Measurements from ENCODE around the genes CCL2, SLFN5, SLFN12, RASL10B, GAS2L2, CCL15, GGNBP2 and DHRS11.

DNA sequence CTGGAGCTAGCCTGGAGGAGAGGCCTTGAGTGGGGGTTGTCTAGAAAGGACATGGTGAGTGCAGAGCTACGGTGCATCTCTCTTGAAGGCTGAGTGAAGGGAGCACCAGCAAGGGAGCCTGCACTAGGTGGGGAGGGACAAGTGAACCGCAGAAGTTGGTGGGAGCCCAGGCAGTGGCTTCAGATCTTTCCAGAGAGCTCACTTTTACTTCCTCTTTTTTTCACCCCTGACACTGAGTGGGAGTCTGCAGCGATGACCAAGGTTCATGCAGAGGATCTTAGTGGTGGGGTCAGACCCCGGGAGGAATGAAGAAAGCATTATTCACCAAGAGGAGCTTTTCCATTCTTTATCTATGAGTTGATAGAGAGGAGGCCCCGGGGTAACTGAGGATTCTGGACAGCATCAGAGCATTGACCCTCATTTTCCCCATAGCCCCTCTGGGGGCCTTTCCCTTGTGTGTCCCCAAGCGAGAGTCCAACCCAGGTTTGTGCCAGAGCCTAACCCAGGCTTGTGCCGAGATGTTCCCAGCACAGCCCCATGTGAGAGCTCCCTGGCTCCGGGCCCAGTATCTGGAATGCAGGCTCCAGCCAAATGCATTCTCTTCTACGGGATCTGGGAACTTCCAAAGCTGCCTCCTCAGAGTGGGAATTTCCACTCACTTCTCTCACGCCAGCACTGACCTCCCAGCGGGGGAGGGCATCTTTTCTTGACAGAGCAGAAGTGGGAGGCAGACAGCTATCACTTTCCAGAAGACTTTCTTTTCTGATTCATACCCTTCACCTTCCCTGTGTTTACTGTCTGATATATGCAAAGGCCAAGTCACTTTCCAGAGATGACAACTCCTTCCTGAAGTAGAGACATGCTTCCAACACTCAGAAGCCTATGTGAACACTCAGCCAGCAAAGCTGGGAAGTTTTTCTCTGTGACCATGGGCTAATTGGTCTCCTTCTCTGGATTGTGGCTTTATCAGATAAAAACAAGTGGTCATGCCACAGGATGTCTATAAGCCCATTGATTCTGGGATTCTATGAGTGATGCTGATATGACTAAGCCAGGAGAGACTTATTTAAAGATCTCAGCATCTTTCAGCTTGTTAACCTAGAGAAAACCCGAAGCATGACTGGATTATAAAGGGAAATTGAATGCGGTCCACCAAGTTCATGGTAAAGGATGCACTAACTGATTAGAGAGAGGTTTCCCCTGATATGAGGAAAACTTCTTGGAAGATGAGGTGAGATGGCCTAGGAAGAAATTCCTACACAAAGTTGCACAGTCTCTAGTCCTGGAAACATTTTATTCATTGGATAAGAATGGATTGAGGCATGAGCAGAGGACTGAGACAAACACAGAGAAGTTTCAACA, 2.6 kb upstream of the CCL2 start:
- PRO-cap: bidirectional peak, plus-strand start at position 639 of the sequence, minus-strand start at position 489 of the sequence
- RAMPAGE, long total RNA, 2 experiments: no peak in any of the 2 experiments

GRCh38 chr17:34254669-34255821, at the start of gene CCL2:
Gene CCL2, plus strand, starts transcription at chr17:34255285.
- PRO-cap: bidirectional peak, plus-strand start at chr17:34255285, minus-strand start at chr17:34255071
- RAMPAGE, long total RNA, 2 experiments: start-site peak on the plus strand in 2 of 2 experiments, at chr17:34255264-34255300 at its widest, 4,523 to 4,716 reads per replicate

DNA sequence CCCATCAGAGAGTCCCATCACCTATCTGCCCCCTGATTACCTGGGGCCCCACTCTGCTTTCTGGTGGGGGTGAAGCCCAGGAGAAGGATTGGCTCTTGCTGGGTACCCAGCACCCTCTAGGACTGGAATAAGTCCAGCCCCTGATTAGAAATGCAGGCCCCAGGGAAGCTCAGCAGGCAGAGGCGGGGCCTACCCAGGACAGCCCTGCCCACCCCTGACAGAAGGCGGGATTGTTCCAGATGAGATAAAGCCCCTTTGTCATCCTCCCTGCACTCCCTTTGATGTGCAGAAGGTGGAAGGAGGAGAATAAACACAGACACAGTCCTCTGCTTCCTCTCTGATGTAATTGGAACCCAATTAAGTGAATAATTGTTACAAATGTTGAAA, 19.0 kb downstream of the TMEM132E start:
- PRO-cap: no peak
- RAMPAGE, long total RNA, 2 experiments: no peak in any of the 2 experiments

DNA sequence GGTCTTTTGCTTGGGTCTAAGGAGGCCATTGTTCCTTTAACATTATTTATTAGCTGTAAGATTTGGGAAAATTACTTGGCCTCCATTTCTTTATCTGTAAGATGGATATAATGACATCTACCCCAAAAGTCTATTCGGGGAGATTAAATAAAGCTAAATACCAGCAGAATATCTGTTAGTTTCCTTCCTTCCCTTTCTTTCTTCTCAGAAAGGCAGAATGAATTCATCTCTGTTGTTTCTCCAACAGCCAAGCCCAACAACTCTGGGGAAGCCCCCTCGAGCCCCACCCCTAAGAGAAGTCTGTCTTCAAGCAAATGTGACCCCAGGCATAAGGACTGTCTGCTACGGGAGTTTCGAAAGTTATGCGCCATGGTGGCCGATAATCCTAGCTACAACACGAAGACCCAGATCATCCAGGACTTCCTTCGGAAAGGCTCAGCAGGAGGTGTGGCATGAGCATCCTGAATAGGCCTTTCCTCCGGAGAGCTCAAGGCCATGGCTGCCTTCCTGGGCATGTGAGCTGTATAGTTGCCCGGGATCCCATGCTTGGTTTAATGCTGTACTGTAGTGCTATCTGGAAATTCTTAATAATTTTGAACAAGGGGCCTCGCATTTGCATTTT, 9.0 kb downstream of the LIG3 start:
- PRO-cap: no peak
- RAMPAGE, long total RNA, 2 experiments: no peak in any of the 2 experiments

DNA sequence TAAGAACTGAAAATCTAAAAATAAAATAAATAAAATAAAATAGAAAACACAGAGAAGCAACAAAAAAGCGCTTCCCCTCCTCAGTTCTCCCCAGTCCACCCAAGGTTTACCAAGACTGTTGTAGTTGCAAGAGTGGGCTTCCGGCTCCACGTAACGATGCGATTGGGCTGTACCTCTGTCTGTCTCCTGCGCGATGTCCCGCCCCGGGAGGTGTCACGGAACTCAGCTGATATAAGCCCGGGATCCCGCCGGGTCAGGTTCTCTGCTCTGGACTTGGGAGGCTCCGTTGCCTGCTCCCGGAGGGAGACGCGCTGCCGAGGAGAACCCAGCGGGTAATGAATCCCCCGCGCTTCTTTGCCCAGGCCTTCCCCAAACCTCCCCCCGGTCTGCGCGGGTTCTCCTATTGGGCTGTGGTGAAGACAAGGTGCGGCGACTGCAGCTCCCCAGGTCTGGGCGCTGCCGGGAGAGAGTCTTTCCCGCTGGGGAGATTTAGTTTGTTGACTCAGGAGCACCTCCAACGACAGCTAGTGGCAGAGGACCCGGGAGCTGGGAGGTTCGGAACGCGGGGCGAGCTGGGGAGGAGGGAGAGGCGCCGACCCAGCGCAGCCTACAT, at the start of gene SLFN5:
Gene SLFN5 (plus strand): TSS at position 261 of the 613 bp plus-strand sequence.
- PRO-cap: bidirectional peak, plus-strand start at position 258 of the sequence, minus-strand start at position 122 of the sequence
- RAMPAGE, long total RNA, 2 experiments: start-site peak on the plus strand in 2 of 2 experiments, centred at positions 259 to 263 of the sequence, 353 to 550 reads per replicate; start-site peak on the minus strand in 2 of 2 experiments, centred at positions 107 to 134 of the sequence, 6 to 15 reads per replicate

GRCh38 chr17:35314799-35315854, 58.3 kb downstream of the SLFN11 start:
- PRO-cap: bidirectional peak, plus-strand start at chr17:35315579, minus-strand start at chr17:35315411
- RAMPAGE, long total RNA, 2 experiments: no peak in any of the 2 experiments

DNA sequence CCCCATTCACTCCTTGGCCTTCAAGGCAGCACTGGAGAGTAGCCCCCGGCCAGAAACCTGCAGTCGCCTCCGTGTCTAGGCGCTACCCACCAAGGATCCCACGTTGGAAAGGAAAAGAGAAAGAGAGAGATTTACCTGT, 438 bp downstream of the SLFN12 start:
- PRO-cap: no peak
- RAMPAGE, long total RNA, 2 experiments: no peak in any of the 2 experiments

DNA sequence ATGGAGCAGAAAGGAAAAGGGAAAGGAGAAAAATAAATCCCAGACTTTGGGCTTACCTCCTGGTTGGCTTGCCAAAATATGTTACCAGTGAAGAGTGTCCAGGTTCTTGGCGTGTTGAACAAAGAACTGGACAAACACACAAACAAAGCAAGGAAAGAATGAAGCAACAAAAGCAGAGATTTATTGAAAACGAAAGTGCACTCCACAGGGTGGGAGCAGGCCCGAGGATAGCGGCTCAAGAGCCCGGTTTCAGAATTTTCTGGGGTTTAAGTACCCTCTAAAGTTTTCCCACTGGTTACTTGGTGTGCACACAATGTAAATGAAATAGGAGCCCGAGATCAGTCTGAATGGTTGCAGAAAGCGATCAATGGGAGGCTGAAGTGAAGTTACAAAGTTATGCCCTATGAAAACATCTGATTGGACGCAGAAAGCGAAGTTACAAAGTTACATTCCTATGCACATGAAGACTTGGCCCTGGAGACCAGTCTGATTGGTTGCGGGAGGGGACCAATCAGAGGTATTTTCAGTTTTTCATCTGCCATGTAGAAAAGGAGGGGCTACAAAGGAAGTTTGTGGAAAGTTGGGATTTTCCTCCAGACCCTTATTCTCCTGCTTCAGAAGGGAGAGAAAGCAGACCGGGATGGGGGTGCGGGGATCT, at the start of gene SLFN12:
Gene SLFN12 (minus strand): TSS at position 369 of the 658 bp plus-strand sequence.
- PRO-cap: bidirectional peak, plus-strand start at position 604 of the sequence, minus-strand start at position 438 of the sequence
- RAMPAGE, long total RNA, 2 experiments: no peak in any of the 2 experiments

DNA sequence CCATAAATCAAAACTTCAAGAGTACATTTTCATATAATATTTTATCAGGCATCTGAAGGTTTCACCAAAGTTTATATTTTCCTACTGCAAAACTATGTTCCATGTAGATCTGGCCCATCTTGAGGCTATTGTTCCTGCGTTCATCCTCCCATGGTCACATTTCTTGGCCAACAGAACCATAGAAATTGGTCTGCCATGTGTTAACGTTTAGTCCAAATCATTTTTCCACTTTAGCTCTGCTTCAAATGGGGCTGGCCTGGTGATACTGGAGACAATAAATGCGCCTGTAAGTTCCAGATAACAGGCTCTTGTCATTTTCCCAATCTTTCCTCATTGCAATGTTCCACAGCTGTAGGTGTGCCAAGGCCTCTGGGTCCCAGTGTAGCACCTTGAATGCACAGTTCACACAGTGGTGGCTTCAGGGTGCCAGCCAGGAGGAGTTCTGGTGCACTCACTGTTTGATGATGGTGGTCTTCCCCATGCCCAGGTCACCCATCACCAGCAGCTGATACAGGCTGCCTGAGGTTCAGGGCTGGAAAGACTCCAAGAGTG, 21.6 kb upstream of the SLFN13 start:
- PRO-cap: no peak
- RAMPAGE, long total RNA, 2 experiments: no peak in any of the 2 experiments

DNA sequence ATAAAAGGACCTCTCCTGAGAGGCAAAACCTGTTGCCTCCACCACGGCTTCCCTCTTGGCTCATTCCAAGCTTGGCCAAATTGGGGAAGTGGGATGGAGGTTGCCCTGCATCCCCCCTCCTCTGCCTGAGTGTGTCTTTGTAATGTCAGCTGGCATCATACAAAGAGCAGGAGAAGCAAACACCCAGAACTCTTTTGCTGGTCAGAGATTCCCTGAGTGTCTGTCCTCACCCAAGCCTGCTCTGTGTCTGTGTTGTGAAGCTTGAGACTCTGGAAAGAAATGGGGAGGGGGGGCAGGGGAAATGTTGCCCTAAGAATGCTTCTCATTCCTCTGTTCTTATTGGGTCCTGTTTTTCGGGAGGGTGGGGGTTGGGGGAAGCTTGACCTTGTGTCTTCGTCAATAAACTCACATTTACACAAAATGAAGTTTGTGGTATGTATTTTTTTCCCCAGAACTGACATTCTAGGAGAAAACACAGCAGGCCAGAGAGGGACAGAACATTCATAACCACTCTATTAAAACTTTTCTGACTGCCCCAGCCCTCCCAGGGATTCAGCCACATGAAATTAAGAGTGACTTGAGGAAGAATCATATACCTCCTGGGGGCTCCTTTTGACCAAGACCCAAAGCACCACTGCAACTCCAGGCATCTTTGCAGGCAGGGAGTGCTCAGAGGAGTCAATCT, 5.3 kb upstream of the RASL10B start:
- PRO-cap: no peak
- RAMPAGE, long total RNA, 2 experiments: no peak in any of the 2 experiments

DNA sequence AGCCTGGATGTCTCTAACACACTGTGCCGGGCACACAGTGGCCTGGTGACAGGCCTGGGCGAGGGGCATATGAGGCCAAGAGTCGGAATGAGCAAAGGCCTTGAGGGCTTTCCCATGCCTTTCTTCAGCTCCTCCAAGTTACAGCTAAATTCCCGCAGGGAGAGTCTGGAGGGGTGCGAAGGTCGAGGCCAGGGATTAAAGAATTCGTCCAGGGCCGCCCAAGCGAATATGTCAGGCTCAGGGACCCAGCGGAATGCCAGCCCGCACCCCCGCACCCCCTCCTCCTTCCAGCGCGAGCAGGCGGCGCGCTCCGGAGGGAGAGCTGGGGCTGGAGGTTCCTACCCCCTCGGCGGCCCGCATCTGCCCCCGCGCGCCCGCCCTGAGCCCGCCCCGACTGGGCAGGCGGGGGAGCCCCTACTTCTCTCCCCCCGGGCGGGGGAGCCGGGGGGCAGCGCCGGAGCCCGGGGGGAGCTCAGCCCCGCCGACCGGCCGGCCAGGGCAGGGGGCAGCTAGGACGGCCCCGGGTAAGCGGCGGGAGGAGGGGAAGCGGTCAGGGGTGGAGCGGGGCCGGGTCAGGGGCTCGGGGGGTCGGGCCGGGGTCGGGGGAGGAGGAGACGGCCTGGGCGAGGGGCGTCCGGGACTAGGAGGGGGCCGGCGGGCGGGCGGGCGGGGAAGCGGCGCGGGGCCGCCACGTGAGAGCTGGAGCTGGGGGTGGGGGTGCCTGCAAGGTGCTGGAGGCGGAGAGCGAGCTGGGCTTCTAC, at the start of gene RASL10B:
Gene RASL10B (plus strand): TSS at position 285 of the 761 bp plus-strand sequence.
- PRO-cap: unidirectional peak, plus-strand start at position 290 of the sequence
- RAMPAGE, long total RNA, 2 experiments: no peak in any of the 2 experiments

GRCh38 chr17:35752457-35753417, at the start of gene GAS2L2:
Gene GAS2L2, minus strand, starts transcription at chr17:35753239.
- PRO-cap: no peak
- RAMPAGE, long total RNA, 2 experiments: no peak in any of the 2 experiments

- PRO-cap: no peak
- RAMPAGE, long total RNA, 2 experiments: no peak in any of the 2 experiments
Measured at GRCh38 chr17:36001107-36001982, at the start of gene CCL15. Gene CCL15, minus strand, starts transcription at chr17:36001553.

DNA sequence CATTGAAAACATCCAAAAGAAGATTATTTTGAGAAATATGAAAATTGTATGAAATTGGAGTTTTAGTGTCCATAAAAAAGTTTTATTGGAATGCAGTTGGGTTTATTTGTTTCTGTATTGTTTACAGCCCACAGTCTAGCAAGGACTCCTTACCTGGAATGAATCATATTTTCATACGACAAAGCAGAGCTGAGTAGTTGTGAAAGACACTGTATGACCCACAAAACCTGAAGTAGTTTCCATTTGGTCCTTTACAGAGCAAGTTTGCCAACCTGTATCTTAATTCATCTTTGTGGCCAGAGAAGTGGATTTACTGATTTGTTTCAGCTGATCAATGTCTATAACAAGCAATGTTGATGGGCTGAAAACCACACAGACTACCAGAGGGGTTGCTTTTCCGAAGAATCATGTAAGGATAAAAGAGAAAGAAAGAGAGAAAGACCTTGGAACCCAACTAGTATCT, 10.3 kb downstream of the CCL18 start:
- PRO-cap: no peak
- RAMPAGE, long total RNA, 2 experiments: no peak in any of the 2 experiments

DNA sequence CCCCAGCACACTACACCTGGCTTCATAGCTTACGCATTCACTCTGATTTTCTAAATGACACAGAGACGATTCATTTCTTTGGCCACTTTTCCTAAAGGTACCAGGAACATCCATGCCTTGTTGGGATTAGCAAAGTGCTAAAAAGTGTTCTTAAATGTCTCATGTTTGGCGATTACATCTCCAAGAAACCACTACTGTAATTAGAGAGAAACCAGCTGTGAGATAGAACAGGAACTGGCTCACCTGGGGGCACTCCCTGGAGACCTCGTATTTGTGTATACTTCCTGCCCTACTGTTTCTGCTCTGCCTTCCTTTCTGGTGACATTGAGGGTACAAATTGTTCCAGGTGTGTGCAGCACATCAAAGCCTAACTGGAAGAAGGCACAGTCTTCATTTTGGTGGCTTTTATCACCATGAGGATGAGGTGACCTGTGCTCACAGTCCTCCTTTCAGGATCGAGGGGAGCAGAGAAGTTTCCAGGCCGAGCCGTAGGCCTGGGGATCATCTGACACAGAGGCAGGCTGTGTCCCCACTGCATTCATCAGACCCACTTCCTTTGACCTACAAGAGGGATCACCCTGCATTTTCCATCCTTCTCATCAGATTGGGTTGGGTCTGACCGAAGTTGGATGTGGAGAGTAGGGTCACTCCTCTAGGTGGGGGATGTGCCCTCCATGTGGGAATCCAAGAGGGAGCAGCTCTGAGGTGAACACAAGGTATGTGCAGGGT, 23.7 kb downstream of the CCL4 start:
- PRO-cap: no peak
- RAMPAGE, long total RNA, 2 experiments: no peak in any of the 2 experiments

DNA sequence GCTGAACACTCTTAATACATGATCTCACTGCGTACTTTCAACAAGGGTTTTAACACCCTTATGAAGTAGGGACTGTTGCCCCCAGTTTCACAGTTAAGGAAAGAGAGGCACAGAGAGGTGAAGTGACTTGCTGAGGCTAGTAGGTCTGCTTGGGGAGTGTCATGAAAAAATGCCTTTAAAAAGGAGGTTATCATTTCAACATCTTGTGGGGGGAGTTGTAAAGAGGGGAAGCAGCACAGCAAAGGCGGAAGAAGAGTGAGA, 2.1 kb downstream of the CCL4L2 start:
- PRO-cap: no peak
- RAMPAGE, long total RNA, 2 experiments: no peak in any of the 2 experiments

DNA sequence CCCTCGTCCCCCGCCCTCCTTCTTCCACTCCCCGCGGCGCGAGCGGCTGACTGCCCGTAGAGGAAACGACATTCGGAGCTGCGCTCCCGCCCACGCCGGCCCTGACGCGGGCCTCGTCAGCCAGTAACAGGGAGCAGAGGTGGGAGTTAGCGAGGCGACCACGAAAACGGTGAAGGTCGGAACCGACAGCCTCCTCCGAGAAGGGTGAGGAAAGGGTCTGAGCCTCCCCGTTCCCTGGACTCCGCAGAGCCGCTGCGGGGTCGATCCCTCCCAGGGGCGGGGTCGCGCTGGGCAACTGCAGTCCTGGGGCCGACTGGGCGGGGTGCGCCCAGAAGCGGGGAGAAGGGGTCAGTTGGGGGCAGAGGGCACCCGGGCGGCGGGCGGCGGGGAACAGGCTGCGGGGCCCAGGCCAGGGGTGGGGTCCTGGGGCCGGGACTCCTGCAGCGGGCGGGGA, at the start of gene GGNBP2:
Gene GGNBP2 (plus strand): TSS at position 26 of the 454 bp plus-strand sequence.
- PRO-cap: bidirectional peak, plus-strand start at position 27 of the sequence, minus-strand start outside the sequence; unidirectional peak, minus-strand start at position 265 of the sequence
- RAMPAGE, long total RNA, 2 experiments: start-site peak on the plus strand in 2 of 2 experiments, centred at positions 43 to 45 of the sequence, 32 to 169 reads per replicate

DNA sequence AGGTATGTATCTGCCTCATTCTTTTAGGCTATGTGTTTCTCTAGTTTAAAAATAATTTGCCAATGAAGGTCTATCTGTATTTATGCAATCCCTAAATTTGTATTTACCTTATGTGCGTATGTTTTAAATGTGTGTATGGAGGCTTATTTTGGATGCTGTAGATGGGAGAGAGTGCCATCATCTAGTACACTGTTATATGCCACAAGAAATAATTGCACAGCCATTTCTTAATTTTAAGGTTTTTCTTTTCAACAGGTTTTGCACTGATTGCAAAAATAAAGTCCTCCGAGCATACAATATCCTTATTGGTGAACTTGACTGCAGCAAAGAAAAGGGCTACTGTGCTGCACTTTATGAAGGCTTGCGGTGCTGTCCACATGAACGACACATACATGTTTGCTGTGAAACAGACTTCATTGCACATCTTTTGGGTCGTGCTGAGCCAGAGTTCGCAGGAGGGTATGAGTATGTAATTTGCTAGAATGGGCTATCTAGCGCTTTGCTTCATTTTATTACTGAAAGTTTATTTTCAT, 13.9 kb upstream of the DHRS11 start:
- PRO-cap: no peak
- RAMPAGE, long total RNA, 2 experiments: no peak in any of the 2 experiments

DNA sequence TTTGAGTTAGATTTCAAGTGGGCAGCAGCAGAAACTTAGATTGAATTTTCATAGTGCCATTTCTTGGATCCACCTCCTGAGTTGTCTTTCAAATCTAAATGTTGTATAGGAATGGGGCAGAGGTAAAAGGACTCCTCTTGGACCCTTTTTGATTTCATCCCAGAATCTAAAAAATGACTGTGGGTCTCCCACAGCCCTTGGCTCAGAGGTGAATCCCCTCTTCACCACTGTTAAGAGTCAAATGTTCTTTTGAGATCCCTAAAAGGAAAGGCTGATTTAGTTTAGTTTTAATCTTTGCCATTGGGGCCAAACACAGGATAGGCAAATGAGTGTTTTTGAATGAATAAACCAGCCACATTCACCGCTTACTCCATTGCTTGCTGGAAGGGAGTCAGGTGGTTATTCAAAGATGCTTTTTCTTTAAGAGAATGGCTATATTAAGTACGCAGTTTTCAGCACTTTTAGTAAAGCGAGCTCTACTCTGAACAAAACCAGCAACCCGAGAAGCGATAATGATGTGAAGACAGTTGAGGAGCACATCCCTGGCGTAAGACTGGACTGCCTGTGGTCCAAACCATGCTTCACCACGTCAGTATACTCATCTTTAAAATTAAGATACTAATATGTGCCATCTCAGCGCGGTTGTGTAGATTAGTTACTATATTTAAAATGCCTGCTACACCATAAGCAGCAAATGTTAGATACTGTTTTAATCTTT, 961 bp upstream of the DHRS11 start:
- PRO-cap: no peak
- RAMPAGE, long total RNA, 2 experiments: no peak in any of the 2 experiments

- PRO-cap: bidirectional peak, plus-strand start at chr17:36591879, minus-strand start at chr17:36591730
- RAMPAGE, long total RNA, 2 experiments: no peak in any of the 2 experiments
Measured at GRCh38 chr17:36591277-36592356, at the start of gene DHRS11. Gene DHRS11, plus strand, starts transcription at chr17:36591879.